ENCODE data around the genes CHERP, F2RL3 and ABHD8.

DNA sequence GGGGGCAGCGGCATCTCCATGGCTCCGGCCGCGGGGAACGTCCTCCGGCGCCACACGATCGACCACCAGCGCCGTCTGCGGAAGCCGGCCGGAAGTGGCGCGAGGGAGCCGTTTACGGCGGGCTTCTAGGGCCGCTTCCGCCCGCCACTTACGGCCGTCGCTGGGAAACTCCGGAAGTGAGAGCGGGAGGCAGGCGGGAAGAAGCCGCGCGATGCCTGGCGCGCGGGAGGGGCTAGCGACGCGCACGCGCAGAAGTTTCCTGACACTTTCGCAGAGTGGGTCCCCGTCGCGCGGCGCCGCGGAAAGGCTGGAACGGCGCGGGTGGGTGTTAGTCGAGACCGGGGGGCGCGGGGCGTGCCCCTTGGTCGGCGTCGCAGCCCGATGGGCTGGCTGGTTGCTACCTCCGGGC, at the start of gene CHERP:
TSS of gene CHERP (minus strand) at position 79 of the 409 bp plus-strand sequence.
- RRBS = 1% methylated on average over 31 of the region's 60 CpGs

- RRBS = 3% methylated on average over 21 of the region's 78 CpGs
These were observed 762 bp downstream of the SLC35E1 start for GRCh38 chr19:16571051-16572255.

GRCh38 chr19:16576014-16577250, 4.2 kb upstream of the SLC35E1 start:
- RRBS = 79% methylated on average over 20 of the region's 71 CpGs

DNA sequence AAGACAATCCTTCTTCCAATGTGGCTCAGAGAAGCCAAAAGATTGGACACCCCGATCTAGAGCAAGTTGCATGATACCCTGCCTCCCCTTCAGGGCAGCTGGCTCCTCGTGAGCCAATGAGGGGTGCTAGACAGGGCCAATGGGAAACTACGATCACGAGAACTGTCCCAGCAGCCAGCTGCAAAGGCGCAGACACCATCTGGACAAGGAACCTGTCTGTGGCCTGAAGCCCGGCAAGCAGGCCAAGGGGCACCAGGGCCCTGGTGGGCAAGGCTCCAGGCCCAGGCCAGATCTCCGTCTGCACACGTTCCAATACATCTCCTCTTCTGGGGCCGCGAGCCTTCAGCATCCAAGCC, 20.2 kb downstream of the MED26 start:
- RRBS = no CpG with 5 or more reads among the region's 10 CpGs

DNA sequence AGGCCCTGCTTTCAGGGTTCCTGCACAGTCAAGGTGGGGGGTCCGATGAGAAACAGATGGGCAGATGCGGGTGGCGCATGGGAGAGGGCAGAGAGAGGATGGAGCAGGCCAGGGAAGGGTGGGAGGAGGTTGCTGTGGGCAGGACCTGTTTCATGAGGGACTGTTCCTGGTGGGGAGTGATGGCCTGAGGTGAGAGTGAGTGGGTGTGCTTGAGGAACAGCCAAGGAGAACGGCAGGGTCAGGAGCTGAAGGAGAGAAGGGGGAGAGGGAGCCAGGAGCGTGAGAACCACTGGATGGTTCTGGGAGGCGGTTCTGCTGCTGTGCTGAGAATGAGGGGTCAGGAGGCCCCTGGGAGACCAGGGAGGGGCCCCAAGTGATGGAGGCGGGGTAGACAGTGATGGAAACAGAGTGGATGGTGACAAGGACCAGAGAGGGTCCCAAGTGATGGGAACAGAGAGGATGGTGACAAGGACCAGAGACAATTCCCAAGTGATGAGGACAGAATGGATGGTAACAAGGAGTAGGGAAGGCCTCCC, 7.8 kb downstream of the SIN3B start:
- RRBS = no CpG with 5 or more reads among the region's 7 CpGs

DNA sequence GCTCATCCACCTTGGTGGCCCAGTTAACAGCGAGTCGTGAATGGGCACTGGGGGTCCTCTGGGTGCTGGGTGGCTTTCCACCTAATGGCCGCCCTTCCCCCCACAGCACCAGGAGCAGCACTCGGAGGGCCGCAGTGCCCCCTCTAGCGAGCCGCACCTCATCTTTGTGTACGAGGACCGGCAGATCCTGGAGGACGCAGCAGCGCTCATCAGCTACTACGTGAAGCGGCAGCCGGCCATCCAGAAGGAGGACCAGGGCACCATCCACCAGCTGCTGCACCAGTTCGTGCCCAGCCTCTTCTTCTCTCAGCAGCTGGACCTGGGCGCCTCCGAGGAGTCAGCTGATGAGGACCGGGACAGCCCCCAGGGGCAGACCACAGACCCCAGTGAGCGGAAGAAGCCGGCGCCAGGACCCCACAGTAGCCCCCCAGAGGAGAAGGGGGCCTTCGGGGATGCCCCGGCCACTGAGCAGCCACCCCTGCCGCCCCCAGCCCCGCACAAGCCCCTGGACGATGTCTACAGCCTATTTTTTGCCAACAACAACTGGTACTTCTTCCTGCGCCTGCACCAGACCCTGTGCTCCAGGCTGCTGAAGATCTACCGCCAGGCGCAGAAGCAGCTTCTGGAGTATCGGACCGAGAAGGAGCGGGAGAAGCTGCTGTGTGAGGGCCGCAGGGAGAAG, 19.3 kb upstream of the F2RL3 start:
- RRBS = 89% methylated on average over 5 of the region's 33 CpGs

DNA sequence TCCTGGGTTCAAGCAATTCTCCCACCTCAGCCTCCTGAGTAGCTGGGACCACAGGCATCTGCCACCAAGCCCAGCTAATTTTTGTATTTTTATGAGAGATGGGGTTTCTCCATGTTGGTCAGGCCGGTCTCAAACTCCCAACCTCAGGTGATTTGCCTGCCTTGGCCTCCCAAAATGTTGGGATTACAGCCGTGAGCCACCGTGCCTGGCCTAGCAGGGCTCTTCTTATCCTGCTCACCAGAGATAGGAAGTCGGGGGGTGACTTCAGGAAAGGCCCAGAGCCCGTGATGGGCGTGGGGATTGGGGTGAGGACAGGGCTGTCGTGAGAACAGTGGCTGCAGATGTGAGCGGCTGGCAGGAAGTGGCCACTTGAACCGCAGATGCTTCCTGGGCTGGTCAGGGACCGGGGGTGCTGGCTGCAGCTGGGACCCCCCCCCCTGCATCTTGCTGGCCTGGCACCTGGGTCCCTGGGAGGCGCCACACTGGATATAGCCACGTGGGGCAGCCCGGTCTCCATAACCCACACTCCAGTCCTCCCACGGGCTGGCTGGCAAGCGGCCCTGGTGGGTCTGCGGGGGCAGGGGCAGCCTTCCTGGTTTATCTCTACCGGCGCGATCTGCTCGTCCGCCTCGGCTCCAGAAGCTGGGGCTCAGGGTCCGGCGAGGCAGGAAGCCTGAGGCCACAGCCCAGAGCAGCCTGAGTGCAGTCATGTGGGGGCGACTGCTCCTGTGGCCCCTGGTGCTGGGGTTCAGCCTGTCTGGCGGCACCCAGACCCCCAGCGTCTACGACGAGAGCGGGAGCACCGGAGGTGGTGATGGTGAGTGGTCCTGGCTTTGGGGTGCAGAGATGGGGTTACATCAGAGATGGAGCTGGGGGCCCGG, at the start of gene F2RL3:
TSS of gene F2RL3 (plus strand) at position 518 of the 881 bp plus-strand sequence.
- RRBS = 25% methylated on average over 14 of the region's 32 CpGs

DNA sequence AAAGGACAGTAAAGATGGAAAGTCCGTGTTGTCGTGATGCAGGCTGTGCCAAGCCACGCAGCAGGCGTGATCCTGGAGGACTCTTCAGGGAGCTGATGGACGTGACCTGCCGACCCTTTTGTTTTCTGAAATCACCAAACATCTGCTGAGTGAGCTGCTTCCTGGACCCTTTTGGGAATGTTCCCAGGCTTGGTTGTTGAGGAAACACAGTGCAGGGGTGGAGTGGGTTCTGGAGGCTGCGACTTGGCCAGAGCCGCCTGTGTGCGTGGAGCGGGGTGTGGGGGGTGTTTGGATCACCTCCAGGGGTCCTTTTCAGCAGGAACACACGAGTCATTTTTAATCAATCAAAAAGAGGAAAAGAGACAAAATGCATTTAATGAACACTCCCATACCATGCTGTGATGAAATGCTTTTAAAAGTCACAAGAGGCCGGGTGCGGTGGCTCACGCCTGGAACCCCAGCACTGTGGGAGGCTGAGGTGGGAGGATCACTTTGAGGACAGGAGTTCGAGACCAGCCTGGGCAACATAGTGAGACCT, 15.5 kb upstream of the CPAMD8 start:
- RRBS = no CpG with 5 or more reads among the region's 15 CpGs

DNA sequence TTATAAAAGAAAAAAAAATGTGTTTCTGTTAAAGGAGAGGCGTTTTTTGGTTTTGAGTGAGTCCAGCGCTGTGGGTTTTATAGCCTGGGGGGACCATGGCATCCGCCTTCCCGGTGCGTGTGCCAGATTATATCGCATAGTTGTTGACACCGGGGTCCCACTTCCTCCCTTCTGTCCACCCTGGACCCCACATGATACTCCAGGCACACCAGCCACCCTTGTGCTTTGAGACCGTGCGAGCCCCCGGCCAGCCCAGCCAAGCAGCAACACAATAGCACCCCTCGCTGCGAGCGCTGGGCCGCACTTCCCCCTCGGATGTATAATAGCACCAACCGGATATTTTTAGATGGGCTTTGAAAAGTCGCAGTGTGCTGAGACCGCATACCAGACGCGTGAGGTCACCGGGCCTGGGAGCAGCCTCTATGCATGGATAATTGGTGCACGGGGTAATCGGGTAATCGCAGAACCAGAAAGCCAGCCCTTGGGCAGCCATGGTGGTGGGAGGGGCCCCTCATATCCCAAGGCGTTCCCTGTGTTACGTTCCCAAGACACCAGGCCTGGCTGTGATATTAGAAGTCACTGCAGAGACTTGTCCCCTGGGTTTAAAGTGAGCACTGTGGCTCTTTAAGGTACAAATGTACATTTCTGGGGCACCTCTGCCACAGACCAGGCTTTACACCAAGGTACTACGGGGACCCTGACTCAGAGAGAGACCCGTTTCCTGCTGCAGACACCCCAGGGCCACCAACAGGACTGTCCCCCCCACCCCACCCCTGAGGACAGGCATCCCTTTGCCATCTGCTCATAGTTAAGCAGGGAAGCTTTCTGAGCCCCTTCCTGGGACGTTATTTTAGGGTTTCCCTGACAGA, 59.9 kb downstream of the MYO9B start:
- RRBS = 8% methylated on average over 15 of the region's 29 CpGs

DNA sequence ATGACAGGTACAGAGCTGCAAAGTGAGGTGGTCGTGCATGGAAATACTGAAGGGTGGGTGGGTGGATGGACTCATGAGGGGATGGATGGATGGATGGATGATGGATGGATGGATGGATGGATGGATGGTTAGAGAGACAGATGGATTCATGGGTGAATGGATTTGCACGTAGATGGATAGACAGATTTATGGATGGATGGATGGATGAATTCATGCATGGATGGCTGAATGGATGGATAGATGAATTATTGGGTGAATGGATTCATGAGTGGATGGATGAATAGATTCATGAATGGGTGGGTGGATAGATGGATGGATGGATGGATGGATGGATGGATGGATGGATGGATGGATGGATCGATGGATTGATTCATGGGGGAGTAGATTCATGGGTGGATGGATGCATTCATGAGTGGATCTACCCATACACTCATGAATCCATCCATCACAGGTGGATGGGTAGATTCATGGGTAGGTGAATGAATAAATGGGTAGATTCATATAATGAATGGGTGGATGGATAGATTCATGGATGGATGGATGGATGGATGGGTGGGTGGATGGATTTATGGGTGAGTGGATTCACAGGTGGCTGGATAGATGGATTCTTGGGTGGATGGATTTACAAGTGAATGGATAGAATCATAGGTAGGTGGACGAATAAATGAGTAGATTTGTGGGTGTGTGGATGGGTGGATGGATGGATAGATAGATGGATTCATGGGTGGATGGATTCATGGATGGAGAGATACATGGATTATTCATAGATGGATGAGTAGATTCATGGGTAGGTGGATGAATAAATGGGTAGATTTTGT, 69.1 kb upstream of the USE1 start:
- RRBS = no CpG with 5 or more reads among the region's 4 CpGs

DNA sequence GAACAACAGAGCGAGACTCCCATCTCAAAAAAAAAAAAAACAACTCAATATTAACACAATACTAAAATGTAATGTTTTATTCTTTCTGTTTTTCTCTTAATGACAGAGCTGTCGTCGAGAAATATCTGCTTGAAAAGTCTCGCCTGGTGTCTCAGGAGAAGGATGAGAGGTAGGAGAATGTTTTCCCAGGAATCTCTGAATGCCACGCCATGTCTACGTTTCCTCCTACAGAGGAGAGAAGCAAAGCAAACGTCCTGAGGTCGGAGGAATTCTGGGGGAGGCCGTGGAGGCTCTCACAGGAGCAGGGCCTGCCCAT, 62.7 kb upstream of the USE1 start:
- RRBS = no CpG with 5 or more reads among the region's 9 CpGs

DNA sequence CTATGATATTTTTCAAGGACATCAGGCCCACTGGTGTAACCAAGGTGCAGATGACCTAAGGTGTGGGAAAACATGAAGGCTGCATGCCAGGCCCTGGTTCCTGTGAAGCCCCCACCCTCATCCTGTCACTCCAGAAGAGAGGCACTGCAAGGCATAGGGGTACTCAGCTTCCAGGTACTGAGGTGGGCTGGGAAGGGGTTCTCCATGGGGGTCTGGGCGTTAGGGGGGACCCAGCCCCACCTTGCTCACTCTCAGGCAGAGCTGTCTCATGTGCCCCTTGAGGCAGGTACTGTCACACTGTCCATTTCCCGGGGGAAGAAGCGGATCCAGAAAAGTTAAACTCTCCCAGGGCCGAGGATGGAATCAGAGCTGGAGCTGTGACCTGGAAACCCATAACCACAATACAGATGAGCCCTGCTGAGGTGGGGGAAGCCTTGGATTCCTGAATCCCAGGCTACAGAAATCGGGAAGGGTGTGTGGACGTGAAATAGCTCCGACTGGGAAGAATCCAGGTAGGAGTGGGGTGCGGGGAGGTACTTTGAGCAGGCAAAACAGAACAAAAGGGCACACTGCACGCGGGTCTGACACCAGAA, 618 bp upstream of the USE1 start:
- RRBS = no CpG with 5 or more reads among the region's 10 CpGs

- RRBS = no CpG with 5 or more reads among the region's 21 CpGs
These were observed 5.2 kb downstream of the USE1 start for GRCh38 chr19:17220070-17220962.

DNA sequence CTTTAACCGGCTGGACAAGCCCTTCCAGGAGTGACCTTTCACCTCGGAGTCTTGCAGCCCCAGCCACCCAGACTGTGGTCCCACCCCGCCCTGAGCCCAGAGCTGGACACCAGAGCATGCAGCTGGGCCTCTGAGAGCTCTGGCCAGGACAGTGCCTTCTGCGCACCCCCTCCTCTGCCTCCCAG, 1.1 kb upstream of the NR2F6 start:
- RRBS = no CpG with 5 or more reads among the region's 4 CpGs

- RRBS = 50% methylated on average over 15 of the region's 40 CpGs
These were observed 9.5 kb downstream of the ABHD8 start for GRCh38 chr19:17293527-17294389.

GRCh38 chr19:17302941-17303898, at the start of gene ABHD8:
Gene ABHD8, minus strand, starts transcription at chr19:17303425.
- RRBS = 2% methylated on average over 35 of the region's 70 CpGs

DNA sequence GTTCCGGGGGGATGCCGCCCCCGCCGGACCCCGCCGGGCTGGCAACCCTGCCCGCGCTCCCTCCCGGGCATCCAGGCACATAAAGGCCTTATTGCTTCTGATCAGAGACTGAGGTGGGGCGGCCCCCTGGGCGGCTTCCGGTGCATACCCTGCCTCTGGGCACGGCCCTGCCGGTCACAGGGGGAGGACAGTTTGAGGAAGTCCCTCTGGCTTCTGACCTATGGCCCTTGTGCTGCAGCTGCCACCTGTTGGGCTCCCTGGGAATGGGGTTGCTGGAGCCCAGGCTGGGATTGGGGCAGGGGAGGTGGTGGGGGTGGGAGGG, 10.8 kb downstream of the ANO8 start:
- RRBS = 37% methylated on average over 5 of the region's 14 CpGs

- RRBS = 8% methylated on average over 18 of the region's 38 CpGs
These were observed 6.2 kb downstream of the ANO8 start for GRCh38 chr19:17328512-17328857.

GRCh38 chr19:17412786-17412982, 7.2 kb upstream of the MVB12A start:
- RRBS = no CpG with 5 or more reads among the region's 4 CpGs

- RRBS = 58% methylated on average over 7 of the region's 31 CpGs
These were observed 5.0 kb downstream of the MVB12A start for GRCh38 chr19:17424735-17425437.

Data from zone of skin (tissue), 1 donor.